Pulmonary lymph node (tissue), 1 donor: ENCODE results near the genes CERS2, PRUNE1 and C1orf56.

- PRO-cap, result no peak
Observed at GRCh38 chr1:150259632-150260666, 2.4 kb downstream of the CA14 start.

GRCh38 chr1:150281565-150282433, 555 bp upstream of the CIART start:
- PRO-cap, result bidirectional peak, plus-strand start at chr1:150281840, minus-strand start at chr1:150281784; unidirectional peak, minus-strand start at chr1:150281891; unidirectional peak, minus-strand start at chr1:150282182; bidirectional peak, plus-strand start at chr1:150282584, minus-strand start at chr1:150282355

GRCh38 chr1:150474501-150475521, 12.4 kb upstream of the TARS2 start:
- PRO-cap, result no peak

DNA sequence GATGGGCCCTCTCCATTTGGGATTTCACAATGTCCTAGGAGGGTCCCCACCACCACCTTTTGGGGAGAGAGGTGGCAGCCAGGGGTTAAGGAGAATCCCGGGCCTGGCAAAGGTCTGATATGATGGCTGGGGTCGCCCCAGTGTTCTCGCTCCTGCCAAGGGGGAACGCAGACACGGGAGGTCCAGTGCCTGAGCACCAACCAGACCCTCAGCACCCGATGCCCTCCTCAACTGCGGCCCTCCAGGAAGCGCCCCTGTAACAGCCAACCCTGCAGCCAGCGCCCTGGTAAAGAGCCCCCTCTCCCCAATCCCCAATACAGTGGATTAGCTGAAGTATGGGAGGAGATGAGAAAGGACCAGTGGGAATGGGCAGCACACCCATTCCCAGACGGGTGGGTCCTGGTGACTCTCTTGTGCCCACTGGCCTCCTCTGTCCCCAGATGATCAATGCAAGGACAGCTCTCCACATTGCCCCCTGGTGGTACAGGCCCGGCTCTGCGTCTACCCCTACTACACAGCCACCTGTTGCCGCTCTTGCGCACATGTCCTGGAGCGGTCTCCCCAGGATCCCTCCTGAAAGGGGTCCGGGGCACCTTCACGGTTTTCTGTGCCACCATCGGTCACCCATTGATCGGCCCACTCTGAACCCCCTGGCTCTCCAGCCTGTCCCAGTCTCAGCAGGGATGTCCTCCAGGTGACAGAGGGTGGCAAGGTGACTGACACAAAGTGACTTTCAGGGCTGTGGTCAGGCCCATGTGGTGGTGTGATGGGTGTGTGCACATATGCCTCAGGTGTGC, 10.6 kb downstream of the ADAMTSL4 start:
- PRO-cap, result no peak

GRCh38 chr1:150578011-150578821, 1.2 kb downstream of the MCL1 start:
- PRO-cap, result bidirectional peak, plus-strand start at chr1:150578197, minus-strand start at chr1:150578099; bidirectional peak, plus-strand start at chr1:150578748, minus-strand start at chr1:150578623

- PRO-cap, result no peak
Observed at GRCh38 chr1:150605292-150605654, 24.1 kb downstream of the ENSA start.

DNA sequence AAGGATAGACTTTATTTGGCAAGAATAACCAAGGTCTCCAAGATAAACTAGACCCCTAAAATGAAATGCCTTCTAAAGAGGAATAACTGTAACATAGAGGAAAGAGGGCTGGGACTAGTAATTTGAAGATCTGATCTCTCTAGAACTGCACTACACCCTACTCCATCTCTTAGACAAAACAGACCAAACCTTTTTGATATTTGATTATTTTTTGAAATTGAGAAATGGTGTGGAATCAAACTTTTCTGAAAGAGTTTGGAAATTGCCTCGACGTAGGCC, 900 bp downstream of the ARNT start:
- PRO-cap, result no peak

DNA sequence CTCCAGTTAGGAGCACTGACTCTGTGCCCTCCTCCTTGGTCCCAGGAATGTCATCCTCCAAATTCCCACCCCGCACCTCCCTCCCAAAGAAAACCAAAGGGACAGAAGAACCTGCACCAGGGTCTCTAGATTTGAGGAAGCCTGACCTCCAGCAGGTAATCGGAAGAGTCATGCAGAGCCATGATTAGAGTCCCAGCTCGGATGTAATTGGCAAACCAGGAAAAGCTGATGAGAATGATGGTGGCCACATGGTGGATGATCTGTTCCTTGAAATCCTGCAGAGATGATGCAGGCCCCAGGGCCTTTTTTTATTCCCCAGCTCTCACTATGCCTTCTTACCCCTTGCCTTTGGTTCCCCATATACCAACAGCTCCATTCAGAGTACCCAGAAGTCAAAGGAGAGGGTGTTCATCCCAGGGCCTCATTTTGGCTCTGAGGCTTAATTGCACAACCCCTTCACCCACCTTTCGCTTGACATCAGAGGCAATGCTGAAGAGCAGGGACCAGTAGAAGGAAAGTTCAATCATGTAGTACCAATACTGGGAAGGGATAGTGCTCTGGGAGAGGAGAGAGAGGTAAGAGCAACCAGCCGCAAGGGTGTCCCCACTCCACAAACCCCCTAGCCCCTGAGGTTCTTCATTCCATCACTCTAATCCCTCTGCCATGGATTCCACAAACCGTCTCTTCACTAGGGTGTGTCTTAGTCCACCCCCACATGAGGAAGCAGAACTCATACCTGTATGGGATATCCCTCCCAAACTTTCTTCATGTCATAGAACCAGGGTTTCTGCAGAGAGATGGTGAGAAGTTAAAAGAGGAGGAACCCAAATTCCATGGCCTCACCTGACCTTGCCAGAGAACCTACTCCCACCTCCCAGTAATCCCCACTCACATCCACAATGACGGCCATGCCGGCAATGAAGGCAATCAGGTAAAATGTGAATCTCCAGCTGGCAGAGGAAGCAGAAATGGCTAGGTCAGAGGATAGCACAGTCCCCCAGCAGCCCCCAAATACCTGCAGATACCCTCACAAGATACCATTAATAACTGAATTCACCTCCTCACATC, 7.4 kb downstream of the CERS2 start:
- PRO-cap, result no peak

DNA sequence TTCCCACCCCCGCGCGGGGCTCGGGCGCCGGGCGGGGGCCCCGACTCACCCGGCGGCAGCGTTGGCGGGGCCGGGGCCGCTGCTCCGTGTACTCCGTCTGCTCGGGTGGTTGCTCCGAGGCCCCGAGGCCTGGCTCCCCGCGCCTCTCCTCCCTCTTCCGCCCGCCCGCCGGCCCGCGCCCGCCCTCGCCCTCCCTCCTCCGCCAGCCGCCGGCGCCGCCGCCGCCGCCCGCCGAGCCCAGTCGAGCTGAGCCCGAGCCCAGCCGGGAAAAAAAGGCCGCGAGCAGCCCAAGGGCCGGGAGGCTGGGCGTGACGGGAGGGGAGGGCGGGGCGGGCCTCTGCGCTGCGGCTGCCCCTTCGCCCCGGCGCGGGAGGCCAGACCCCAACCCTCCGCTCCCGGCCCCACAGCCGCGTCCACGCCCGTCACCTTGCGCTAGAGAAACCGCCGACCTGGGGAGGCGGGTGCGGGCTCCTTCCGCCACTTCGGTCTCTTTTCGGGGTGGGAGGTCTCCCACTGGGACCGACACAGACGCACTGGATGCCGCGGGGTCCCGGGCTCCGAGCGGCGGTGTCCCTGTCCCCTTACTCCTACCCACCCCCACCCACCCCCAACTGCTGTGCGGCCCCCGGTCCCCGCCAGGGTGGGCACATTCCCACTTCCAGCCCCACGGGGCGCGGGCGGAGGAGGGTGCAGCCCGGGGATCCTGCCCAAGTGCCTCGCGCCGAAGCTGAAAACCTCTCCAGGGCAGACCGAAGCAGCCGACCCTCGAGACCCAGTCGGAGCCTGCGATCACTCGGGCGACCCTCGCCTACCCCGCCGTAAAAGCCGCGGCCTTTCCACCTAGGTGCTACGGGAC, at the start of gene CERS2:
CERS2 (minus strand) TSS at position 266 of the 856 bp plus-strand sequence.
- PRO-cap, result bidirectional peak, plus-strand start at position 268 of the sequence, minus-strand start at position 243 of the sequence

DNA sequence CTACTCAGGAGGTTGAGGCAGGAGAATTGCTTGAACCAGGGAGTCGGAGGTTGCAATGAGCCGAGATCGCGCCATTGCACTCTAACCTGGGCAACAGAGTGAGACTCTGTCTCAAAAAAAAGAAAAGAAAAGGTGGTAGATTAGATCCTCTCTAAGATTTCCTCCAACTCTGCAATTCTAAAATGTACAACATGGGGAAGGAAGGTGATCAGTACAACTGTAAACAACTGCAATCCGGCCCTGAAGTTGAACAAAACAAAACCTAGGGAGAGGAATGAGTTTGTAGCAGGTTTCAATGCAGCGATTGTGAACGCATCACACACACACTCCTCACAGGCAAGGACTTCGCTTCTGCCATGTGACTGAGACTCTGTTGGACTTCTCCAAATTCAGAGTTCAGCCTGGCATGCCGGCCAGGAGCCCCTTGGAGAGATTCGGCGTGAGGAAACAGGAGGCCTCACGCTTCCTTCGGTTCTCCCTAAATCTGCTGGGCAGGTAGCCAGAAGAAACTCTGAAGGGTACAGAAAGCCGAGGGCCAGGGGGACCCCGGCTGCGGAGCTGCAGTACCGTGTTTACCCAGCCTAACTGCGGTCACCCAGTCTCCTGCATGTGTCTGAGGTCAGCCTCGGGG, 3.1 kb upstream of the ANXA9 start:
- PRO-cap, result unidirectional peak, plus-strand start at position 432 of the sequence

GRCh38 chr1:151008060-151008890, at the start of gene PRUNE1:
PRUNE1 (plus strand) TSS chr1:151008449.
- PRO-cap, result bidirectional peak, plus-strand start at chr1:151008461, minus-strand start at chr1:151008361

DNA sequence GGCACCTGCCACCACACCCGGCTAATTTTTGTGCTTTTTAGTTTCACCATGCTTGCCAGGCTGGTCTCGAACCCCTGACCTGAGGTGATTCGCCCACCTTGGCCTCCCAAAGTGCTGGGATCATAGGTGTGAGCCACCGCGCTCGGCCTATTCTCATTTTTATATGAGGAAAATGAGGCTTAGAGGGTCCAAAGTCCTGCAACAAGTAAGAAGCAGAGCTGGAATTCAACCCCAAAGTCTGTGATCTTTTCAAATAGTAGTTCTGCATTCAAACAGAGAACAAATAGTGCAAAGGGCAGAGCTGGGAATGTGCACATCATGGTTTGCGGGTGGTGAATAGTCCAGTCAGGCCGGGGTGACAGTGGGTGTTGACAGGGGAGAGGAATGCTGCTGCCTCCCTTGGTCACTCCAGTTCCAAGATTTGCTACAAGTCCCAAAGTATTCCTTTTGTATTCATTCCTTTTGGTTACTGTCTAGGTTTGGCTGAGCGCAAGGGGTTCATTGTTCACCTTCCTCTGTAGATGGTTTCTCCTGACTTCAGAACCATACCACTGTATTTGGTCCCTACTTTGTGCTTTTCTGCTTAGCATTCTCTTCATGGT, 4.8 kb downstream of the PRUNE1 start:
- PRO-cap, result no peak

- PRO-cap, result bidirectional peak, plus-strand start at chr1:151047751, minus-strand start at chr1:151047704
Observed at GRCh38 chr1:151047561-151048466, at the start of gene C1orf56. C1orf56 (plus strand) TSS chr1:151047751.

GRCh38 chr1:151058126-151059086, 1.0 kb downstream of the CDC42SE1 start:
- PRO-cap, result bidirectional peak, plus-strand start at chr1:151058388, minus-strand start at chr1:151058246

- PRO-cap, result no peak
Observed at GRCh38 chr1:151133337-151133902, 13.0 kb downstream of the SEMA6C start.

DNA sequence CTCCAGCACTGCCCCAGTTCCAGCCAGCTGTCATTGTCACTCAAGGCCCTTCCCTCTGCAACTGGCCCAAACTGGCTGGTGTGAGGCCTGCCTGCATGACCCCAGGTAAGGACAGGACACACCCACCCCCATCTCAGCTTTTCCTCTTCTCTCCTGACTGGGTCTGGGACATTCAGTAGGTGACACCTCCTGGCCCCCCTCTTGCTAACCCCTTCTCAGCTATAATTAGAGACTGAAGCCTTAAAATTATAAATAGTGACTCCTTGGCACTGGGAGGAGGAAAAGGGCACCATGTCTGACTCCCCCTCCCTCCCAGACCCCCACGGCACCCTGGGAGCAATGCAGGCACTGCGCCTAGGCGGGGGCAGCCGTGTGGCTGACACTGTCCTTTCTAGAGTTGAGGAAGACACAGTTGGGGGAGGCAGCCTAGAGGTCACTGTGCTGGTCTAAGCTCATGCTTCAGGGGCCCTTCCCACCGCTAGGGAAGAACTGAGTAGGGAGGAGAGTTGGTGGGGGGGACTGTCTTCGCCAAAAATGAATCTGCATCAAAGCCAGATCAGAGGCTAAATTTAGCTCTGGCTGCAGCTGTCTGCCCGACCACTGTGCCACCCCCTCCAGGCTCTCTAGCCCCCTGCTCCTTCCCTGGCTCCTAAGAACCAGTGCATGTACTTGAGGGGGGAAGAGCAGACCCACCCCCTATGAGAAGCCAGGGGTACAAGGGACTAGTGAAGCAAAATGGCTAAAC, 3.5 kb downstream of the SEMA6C start:
- PRO-cap, result no peak

GRCh38 chr1:151147164-151147604, 753 bp upstream of the SEMA6C start:
- PRO-cap, result no peak

DNA sequence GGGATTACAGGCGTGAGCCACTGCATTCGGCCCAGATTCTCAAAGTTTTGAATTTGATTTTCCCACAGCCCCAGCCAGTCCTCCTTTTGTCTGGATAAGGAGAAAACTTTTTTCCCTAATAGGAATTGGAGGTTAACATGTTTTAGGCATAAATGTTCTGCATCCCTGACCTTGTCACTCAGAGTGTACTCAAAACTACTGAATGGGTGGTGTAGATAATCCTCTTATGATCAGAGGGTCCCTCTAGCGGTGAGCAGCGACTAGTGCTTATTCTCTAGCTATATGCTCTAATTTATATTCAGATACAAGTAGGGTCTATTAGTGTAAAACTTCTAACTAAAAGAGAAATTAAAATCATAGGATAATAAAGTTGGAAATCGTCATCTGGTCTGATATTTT, 2.9 kb upstream of the PSMD4 start:
- PRO-cap, result no peak

DNA sequence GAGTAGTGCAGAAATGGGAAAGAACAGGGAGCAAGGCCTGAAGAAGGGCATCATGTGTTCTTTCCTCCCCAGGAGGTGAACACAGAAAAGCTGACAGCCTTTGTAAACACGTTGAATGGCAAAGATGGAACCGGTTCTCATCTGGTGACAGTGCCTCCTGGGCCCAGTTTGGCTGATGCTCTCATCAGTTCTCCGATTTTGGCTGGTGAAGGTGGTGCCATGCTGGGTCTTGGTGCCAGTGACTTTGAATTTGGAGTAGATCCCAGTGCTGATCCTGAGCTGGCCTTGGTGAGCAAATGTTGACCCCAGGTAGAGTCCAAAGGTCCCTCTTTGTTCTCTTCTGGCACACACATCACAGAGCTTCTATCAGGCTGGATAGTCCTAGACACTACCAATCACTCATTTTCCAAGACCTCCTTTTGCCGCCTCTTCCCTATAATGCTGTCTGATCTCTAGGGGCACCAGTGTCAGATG, 10.8 kb downstream of the PSMD4 start:
- PRO-cap, result no peak

GRCh38 chr1:151412133-151413103, 13.0 kb downstream of the PSMB4 start:
- PRO-cap, result no peak